ENCODE measurements around the genes NDUFAF3, QRICH1, LAMB2 and C3orf84.

DNA sequence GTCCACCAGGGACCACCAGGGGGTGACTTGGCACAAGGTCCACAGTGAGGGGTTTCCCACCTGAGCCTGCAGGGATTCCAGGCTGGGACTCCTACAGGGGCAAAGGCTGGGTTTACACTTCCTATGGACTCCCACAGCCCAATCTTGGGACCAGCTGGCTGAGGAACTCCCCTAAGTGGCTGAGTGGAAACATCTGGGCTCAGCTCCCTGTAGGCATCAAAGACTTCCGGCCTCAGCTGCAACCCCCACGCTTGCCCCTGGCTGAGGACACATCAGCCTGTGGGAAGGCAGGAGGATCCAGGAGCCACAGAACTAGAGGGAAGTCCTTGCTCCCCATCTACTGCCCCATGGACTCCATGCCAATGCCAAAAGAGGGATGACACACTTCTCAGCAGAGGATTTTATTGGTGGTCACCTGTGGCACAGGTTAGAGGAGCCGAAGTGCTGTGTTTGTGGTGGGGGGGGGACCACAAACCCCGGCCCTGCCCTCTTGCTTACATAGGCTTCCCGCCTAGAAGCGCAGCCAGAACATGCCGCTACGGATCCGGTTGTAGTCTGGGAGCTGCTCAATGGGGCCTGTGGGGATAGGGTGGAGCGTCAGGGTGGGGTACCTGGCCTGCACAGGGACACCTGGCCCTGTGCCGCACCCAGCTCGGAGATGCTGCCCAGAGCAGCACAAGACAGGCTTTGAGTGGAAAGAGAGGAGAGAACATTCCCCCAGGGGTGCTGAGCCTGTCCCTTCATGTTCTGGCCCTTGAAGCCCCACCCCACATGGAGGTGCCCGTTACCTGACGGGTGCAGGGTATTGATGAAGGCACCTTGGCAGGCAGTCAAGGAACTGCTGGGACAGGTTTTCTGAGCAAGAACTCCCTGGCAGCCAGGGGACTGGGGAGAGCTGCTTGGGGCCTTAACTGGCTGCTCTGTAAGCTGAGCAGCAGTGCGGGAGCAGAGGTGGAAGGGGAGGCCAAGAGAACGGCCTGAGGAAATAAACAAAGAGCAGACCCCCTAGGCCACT is 3.8 kb upstream of the COL7A1 start:
- PRO-cap = no peak

GRCh38 chr3:48656905-48657321 is 5.8 kb downstream of the CELSR3 start:
- PRO-cap = no peak

DNA sequence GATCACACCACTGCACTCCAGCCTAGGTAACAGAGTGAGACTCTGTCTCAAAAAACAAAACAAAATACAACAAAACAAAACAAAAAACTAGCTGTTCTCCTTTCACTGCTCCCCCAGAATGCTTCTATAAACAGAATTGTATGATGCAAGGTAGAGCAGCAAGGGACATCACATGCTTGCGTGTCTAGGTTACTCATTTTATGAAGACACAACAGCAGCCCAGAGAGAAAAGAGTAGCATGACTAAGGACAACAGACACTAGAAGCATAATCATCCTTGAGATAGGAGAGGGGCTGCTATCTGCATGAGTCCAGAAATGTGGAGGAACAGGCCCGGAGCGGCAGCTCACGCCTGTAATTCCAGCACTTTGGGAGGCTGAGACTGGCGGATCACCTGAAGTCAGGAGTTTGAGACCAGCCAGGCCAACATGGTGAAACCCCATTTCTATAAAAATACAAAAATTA is 25.2 kb upstream of the IP6K2 start:
- PRO-cap = no peak

DNA sequence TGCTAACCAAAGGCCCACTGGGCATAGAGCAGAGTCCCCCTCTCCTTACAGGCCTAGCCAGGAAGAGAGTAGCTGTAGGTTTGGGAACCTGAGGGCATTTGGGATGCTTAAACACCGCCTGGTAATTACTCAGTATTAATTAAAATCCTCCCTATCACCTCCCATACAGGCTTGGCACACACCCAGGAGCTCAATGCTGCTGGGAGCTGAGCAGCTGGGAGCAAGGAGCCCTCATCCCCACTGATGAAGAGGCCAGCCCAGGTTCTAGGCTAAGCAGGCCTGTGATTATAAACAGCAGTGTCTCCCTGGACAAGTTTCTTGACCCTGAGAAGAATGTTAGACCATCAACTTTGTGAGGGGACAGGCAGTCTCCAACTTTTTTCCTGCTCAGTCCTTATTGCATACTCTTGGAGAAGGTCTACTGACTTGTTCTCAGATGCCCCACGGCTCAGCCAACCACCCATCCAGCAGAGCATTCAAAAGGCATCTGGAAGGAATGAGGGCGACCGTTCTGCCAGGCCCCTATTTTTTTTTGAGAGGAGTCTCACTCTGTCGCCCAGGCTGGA is 1.2 kb upstream of the PRKAR2A start:
- PRO-cap = no peak

- PRO-cap = no peak
Observed at GRCh38 chr3:48899211-48899731, 589 bp upstream of the SLC25A20 start.

DNA sequence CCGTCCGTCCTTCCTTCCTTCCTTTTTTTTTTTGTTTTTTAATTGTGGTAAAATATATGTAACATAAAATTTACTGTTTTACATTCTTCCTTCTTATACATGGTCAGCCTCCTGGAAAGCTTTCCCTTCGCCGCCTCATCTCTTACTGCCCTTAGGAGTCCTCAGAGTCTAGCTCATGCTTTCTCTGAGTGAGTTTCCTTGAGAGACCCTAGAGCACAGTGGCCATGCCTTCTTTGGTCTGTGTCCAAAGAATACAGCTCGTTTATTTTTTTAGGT is 10.6 kb downstream of the ARIH2 start:
- PRO-cap = no peak

GRCh38 chr3:48967030-48967377 is 23.0 kb upstream of the P4HTM start:
- PRO-cap = no peak

DNA sequence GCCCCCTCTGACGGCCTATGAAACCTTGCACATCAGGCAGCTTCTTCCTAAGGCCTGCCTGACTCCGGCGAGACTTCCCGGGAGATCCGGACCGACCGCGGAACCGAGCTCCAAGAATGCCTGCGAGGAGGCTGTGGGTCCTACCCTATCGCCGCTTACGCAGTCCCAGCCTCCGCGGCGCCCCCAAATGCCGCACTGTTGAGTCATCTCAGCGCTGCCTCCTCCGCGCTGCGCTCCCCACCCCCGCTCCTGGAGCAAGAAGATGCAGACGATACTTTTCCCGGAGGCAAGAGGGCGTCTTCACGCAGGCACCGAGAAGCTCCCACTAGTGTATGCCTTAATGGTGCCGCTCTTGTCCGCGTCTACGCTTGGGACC is 434 bp upstream of the P4HTM start:
- PRO-cap = bidirectional peak, plus-strand start at position 267 of the sequence, minus-strand start at position 197 of the sequence

GRCh38 chr3:49014807-49015681 is 3.3 kb downstream of the DALRD3 start:
- PRO-cap = no peak

GRCh38 chr3:49017874-49018239 is 523 bp downstream of the DALRD3 start:
- PRO-cap = bidirectional peak, plus-strand start at chr3:49018169, minus-strand start at chr3:49018112

DNA sequence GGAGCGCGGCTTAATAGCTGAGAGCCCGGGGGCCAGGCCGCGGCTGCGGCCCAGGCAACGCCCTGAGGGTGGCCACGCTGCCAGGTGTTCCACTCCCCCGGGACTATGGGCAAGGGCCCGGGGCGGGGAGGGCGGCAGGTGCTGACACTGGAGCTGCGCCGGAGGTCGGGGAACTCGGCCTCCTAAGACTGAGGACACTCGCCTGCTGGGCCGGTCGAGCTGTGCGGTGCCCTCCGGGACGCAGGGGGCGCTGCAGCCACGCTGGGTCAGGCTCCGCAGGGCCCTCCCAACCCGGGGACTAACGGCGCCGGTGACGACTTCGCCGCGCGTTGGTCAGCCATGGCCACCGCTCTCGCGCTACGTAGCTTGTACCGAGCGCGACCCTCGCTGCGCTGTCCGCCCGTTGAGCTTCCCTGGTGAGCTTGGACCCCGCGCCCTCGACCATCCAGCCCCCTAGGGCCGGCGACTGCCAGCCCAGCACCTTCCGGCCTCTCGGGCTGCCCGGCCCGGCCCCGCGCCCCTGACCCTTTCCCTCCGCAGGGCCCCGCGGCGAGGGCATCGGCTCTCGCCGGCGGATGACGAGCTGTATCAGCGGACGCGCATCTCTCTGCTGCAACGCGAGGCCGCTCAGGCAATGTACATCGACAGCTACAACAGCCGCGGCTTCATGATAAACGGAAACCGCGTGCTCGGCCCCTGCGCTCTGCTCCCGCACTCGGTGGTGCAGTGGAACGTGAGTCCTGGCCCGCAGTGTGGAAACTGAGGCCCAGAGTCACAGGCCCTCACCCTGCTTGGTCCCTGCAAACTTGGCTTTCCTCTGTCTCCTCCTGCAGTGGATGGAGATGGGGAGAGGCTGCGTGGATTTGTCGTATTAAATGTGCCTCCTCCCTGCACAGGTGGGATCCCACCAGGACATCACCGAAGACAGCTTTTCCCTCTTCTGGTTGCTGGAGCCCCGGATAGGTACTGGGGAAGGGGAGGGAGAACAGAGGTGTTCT is at the start of gene NDUFAF3:
Gene NDUFAF3 (plus strand): TSS at position 316 of the 998 bp plus-strand sequence.
- PRO-cap = bidirectional peak, plus-strand start at position 112 of the sequence, minus-strand start at position 64 of the sequence; bidirectional peak, plus-strand start at position 316 of the sequence, minus-strand start at position 190 of the sequence; bidirectional peak, plus-strand start at position 564 of the sequence, minus-strand start at position 530 of the sequence; bidirectional peak, plus-strand start at position 665 of the sequence, minus-strand start at position 735 of the sequence

GRCh38 chr3:49024013-49024631 is 2.2 kb downstream of the NDUFAF3 start:
- PRO-cap = no peak

DNA sequence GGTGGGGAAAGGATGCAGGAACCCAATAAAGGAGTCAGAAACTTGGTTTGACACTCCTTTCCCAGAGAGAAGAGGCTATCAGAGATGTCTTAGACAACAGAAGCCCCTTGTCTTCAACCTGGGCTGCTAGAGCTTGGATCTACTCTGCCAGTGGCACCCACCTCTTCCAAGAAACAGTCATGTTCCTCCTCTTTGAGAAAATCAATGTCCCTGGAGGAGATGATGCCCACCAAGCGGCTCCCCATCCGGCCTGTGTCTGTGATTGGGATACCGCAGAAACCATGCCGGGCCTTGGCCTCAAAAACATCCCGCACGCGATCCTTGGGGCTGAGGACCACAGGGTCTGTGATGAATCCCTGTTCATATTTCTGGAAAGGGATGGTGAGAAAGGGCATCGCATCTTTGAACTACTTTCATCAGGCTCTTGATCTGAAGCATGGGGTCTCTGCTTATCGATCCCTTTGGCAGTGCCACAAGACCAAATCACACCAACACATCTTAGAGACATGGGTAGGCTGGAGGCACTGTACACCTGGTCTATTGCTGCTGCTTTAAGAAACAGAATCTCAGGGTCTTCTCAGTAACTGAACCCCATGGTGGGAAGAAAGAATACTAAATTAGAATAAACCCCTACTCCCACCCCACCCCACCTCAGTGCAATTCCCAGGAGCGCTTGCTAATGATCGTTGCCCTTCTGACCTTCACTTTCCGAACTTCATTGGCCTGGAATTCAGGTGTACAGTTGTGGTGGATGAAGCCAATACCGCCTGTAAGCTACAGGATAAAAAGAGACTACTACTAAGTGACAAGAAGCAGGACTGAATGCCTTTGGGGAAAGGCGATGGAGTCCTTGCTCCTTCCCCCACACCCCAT is 1.4 kb downstream of the IMPDH2 start:
- PRO-cap = no peak

DNA sequence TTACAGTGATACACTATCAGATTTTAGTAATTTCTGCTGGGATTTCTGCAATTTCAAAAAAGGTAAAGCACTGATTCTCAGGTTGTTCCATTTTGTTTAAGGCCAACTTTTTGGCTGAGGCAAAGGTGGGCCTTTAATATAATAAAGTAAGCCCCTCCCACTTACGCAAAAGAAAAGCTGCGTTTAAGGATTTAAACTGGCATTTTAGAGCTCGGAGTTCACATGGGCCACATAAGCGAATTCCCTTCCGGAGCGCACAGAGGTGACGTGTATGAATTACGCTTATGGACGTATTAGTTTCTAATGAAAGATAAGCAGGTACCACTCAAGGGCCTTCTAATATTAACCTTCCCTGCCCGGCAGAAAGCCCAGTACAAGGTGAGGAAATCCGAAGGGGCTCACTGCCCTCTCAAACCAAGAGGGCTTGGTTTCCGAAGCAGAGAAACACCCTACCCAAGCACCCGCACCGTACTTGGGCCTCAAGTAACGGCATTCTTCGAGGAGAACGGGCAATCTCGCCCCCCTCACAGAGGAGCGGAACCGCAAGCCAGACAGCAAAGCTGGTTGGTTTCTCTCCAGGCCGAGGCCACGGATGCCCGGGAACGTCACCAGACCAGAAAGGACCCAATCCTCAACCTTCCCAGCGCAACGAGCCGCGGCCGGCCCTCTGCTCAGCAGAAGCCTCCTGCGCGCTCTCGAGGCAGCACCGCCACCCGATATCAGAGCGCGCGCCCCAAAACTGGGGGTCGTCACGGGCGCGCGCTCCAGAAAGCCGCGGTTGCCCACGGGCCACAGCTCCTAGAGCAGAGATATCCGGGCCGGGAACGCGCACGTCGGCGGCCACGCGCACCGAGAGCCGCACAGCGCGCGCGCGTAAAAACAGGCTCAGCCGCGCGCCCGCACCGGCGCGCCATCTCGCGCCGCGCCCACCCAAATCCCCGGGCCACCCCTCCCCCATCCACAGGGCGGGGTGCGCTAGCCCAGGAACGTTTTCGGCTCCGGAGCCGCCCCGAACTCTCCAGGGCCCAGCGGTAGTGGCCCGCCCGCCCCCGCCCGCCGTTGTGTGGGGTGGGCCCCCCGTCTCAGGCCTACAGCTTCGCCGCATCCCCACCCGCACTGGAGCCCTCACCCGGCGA is 720 bp downstream of the QRICH1 start:
- PRO-cap = unidirectional peak, plus-strand start at position 166 of the sequence; unidirectional peak, plus-strand start at position 199 of the sequence; bidirectional peak, plus-strand start at position 232 of the sequence, minus-strand start at position 254 of the sequence; bidirectional peak, plus-strand start at position 888 of the sequence, minus-strand start at position 669 of the sequence

GRCh38 chr3:49093919-49094870 is at the start of gene QRICH1:
Gene QRICH1, minus strand, starts transcription at chr3:49094071.
- PRO-cap = bidirectional peak, plus-strand start at chr3:49094148, minus-strand start at chr3:49094071; bidirectional peak, plus-strand start at chr3:49094392, minus-strand start at chr3:49094363; bidirectional peak, plus-strand start at chr3:49094602, minus-strand start at chr3:49094545

- PRO-cap = no peak
Observed at GRCh38 chr3:49114126-49114596, 6.5 kb downstream of the USP19 start.

- PRO-cap = bidirectional peak, plus-strand start at chr3:49133161, minus-strand start at chr3:49133046
Observed at GRCh38 chr3:49131971-49133309, at the start of gene LAMB2. Gene LAMB2, minus strand, starts transcription at chr3:49133050.

- PRO-cap = no peak
Observed at GRCh38 chr3:49191582-49192150, at the start of gene C3orf84. Gene C3orf84, minus strand, starts transcription at chr3:49191858.

- PRO-cap = no peak
Observed at GRCh38 chr3:49296729-49297313, 19.8 kb upstream of the C3orf62 start.

- PRO-cap = no peak
Observed at GRCh38 chr3:49362419-49362643, 4.2 kb upstream of the GPX1 start.

Data from neuron (in vitro differentiated cells).